GM19240 (cell line): ENCODE measurements around a stretch of chr2.

DNA sequence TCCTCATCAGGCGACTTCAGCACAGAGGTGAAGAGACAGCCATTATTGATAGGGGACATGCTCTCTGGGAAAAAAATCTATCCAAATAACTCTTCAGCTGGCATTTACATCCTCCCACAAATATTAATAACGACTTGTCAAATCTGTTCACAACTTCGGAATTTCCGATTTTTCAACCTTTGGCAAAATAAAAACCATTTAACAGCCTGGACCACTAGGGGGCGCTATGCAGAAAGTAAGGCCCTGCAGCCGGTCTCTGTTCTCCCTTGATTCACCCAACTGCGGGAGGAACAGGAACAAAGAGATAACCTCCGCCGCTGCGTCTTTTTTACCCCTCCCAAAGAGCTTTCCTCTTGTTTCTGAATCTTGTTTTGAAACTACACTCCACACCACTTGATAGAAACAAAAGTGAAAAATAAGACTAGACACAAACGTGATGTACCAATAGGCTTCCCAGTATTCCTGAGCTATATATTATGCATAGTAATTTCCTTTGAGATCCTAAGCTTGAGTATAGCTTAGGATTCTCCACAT is 231.1 kb downstream of the MYO3B start:
- RRBS, result no CpG with 5 or more reads among the region's 11 CpGs

GRCh38 chr2:170872851-170873712 is 56.0 kb upstream of the GORASP2 start:
- RRBS, result no CpG with 5 or more reads among the region's 17 CpGs

DNA sequence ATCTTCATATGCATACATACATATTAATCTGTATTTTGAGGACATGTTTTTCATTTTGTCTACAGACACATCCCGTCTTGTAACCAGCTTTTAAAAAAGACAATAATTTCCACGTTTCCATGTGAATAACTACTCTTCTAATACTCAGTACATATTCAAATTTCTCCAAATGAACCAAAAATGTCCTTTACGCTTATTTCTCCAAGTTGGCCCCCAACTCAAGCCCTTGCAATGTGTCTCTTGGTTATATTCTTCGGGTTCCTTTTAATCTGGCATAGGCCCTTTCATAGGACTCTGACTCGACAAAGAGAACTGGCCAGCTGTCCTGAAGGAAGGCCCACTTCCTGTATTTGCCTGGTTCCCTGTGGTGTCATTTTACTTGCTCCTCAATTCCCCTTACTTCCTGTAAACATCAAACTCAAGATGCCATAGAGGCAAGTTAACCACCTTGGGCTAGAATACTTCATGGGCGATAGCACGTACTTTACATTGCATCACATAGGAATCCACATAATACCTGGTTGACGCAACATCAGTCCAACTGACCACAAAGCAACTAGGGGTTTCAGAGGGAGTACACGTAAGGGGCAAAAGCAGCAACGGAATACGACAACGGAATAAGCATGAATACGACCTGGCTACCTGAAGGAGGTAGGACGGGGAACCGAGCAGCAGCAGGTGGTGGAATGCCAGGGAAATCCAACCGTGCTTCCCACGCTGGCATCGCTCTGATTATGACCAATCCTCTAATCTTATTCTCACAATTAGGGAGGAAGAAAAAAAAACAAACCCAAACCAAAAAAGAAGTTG is 938 bp upstream of the GORASP2 start:
- RRBS, result no CpG with 5 or more reads among the region's 18 CpGs

DNA sequence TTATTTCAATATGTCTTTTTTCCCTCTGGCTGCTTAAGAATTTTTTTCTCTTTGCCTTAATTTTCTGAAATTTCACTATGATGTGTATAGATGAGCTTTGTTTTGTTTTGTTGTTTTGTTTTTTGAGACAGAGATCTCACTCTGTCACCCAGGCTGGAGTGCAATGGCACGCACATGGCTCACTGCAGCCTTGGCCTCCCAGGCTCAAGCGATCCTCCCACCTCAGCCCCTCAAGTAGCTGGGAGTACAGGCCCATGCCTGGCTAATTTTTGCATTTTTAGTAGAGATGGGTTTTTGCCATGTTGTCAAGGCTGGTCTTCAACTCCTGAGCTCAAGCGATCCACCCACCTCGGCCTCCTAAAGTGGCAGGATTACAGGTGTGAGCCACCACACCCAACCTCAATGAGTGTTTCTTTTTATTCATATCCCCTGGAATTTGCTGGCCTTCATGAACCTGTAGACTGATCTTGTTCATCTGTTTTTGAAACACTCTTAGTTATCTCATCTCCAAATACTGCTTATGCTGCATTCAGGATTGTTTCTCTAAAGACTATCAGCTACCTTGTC is 110.2 kb downstream of the GORASP2 start:
- RRBS, result no CpG with 5 or more reads among the region's 4 CpGs

GRCh38 chr2:171155765-171156325 is 4.8 kb downstream of the TLK1 start:
- RRBS, result no CpG with 5 or more reads among the region's 3 CpGs

- RRBS, result no CpG with 5 or more reads among the region's 10 CpGs
These were observed 50.2 kb upstream of the TLK1 start for GRCh38 chr2:171210749-171211387.

DNA sequence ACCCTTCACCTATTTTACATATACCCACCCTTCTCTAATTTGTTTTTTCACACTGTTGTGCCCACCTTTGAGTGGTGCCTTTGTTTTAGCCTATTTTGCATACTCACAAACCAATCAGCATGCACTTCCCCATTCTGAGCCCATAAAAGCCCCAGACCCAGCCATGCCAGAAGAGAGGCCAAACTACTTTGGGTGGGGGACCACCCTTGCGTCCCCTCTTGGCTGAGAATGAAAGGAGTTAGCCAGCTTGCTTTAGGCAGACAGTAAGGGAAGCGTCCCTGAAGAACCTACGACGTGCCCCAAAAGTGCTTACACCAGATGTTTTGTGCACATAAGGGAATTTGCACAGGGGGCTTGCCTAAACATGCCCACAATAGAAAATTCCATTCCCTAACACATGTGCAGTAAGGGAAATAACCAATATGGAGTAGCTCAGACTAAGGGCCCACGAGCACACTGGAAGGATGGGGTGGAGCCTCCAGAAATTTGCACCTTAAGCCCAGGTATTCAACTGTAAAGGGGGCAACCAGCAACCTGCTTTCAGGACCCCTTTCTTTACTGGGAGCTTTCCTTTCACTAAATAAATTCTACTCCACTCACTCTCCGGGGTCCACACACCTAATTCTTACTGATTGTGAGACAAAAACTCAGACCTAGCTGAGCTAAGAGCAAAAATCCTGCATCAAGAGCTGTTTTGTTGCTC is 2.8 kb downstream of the METTL8 start:
- RRBS, result no CpG with 5 or more reads among the region's 6 CpGs

GRCh38 chr2:171524006-171524454 is 1.8 kb downstream of the CYBRD1 start:
- RRBS, result no CpG with 5 or more reads among the region's 7 CpGs

DNA sequence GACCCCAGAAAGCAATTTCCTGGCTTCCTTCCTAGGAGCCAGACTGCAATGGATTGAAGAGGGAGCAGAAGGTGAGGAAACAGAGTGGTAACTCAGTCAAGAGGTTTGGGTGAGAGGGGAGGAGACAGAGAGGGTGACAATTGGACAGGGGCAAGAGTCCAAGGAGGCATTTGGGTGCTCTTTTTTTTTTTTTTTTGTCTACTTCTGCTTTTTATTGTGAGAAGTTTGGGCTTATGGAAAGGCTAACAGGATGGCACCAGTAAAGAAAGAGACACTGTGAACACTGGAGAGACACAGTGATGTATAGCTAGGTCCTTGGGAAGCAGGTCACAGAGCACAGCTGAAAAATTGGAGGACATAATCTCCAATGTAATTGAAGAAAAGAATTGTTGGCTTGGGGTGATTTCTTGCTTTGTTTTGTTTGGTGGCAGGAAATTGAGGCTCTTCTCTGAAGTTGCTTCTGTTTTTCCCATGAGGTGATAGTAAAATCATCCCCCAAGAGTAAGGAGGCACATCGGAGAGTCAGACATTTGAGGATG is 25.1 kb downstream of the CYBRD1 start:
- RRBS, result no CpG with 5 or more reads among the region's 1 CpG

GRCh38 chr2:172093043-172093746 is 7.9 kb downstream of the DLX1 start:
- RRBS, result 13% methylated on average over 8 of the region's 22 CpGs

DNA sequence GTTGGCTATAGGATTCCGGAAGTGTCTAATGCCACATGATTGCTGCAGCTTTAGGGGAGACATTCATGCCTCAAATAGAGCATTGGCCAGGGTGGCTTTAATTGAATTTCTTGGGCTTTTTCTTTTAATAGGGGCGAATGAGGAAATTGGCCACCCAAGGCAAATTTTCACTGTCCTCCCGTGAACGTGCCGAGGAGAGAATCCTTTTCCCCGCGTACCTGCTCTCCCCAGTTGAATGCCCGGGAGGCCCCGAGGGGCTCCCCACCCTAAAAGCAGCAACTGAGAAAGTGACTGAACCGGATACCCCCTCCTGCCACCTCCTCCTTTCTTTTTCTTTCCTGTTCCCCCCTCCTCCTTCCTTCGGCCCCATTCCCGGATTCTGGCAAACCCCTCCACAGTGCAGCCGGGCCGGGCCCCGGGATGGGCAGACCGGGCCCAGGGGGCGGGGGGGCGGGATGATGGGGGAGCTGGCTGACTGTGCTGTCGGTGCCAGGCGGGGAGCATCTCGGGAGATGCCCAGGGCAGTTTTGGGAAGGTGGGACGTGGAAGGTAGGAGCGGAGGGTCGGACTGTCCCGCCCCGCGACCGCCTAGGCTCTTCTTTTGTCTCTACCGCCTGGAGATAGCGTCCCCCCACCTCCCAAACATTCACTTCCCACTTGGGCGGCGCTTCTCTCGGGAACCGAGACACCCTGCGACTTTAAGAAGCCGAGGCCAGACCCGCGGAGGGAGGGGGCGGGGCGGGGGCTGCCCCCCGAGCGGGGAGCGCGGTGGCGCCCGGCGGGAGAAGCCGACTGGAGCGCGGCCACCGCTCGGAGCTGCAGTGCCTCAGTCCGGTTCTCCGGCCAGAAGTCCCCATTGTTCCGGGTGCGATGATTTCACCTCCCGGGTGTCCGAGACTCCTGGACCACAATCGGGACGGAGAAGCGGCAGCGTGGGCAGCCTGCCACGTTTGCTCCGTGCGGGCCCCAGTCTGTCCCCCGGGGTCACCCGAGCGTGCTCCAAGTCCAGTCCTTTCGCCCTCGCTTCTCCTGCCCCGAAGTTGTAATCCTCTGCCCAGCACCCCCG is 8.2 kb downstream of the DLX2 start:
- RRBS, result 5% methylated on average over 24 of the region's 72 CpGs

GRCh38 chr2:172099000-172099712 is 3.5 kb downstream of the DLX2 start:
- RRBS, result 3% methylated on average over 23 of the region's 47 CpGs

- RRBS, result no CpG with 5 or more reads among the region's 6 CpGs
These were observed 62.2 kb upstream of the DLX2 start for GRCh38 chr2:172164970-172165216.

- RRBS, result 52% methylated on average over 2 of the region's 12 CpGs
These were observed 150.5 kb upstream of the DLX2 start for GRCh38 chr2:172253058-172253753.

DNA sequence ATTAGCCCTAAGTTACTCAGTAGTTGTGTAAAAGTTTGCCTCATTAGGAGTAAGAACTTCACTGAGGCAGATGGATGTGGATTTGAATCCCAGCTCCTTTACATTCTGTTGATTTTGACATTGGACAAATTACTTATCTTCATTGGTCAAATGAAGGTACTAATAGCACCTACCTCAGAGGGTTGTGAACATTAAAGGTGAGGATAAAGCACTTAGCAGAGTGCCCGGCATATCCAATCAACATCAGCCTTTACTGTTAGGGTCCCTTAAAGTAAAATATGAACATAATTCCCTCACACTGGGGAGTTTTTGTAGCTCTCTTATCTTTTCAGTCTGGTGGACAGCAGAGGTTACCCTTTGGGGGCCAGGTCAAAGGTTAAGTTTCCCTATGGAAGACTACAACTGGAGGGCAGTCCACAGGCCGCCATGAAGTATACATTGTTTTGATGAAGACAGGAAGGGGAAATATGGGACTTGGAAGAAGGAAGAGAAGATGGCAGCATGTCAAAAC is 11.1 kb downstream of the ITGA6 start:
- RRBS, result no CpG with 5 or more reads among the region's 2 CpGs

DNA sequence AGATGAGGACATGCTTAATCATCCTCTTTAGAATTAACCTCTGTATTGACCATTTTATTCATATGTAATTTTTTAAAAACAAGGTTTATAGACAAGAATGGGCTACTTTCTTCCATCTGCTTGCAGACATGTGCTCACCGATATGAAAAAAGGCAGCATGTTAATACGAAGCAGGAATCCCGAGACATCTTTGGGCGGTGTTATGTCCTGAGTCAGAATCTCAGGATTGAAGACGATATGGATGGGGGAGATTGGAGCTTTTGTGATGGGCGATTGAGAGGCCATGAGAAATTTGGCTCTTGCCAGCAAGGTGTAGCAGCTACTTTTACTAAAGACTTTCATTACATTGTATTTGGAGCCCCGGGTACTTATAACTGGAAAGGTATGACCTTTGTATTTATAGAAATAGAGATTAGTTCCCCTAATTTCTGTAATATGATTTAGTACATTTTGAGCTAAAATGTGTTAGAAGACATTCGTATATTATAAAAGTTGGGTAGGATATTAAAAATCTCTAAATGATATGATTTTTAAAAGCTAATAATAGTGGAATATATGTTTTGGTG is 41.7 kb downstream of the ITGA6 start:
- RRBS, result no CpG with 5 or more reads among the region's 8 CpGs

DNA sequence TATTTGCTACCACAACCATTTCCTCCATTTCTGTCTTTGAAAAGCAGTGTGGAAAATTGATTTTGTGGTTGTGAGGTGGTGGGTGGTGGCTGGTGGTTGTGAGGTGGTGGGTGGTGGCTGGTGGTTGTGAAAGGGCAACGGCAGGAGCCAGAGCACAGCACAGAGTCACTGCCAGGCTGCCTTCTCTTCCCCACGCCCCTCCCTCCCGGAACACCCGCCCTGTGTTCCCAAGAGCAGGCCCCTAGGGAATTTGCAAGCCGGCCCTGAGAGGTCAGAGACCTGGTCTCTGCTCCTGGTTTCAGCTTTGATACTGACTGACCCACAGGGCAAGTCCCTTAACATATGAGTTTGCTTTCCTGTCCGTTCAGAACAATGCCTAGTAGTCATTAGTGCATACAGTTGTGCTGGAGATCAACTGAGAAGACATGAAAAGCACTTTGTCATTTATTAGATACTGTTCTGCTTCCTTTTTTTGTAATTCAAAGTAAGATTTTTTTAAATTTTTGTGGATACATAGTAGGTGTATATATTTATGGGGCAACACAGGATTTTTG is 53.0 kb downstream of the ITGA6 start:
- RRBS, result 63% methylated on average over 3 of the region's 6 CpGs

- RRBS, result no CpG with 5 or more reads among the region's 20 CpGs
These were observed 51.7 kb upstream of the PDK1 start for GRCh38 chr2:172503758-172505104.

DNA sequence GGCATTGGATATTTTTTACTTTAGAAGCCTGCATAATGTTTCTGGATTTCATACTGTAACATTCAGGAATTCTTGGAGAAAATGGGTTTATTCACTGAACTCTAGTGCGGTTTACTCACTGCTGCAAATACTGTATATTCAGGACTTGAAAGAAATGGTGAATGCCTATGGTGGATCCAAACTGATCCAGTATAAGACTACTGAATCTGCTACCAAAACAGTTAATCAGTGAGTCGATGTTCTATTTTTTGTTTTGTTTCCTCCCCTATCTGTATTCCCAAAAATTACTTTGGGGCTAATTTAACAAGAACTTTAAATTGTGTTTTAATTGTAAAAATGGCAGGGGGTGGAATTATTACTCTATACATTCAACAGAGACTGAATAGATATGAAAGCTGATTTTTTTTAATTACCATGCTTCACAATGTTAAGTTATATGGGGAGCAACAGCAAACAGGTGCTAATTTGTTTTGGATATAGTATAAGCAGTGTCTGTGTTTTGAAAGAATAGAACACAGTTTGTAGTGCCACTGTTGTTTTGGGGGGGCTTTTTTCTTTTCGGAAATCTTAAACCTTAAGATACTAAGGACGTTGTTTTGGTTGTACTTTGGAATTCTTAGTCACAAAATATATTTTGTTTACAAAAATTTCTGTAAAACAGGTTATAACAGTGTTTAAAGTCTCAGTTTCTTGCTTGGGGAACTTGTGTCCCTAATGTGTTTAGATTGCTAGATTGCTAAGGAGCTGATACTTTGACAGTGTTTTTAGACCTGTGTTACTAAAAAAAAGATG is 50.5 kb upstream of the PDK1 start:
- RRBS, result no CpG with 5 or more reads among the region's 4 CpGs

GRCh38 chr2:173058823-173059043 is 16.9 kb upstream of the MAP3K20 start:
- RRBS, result no CpG with 5 or more reads among the region's 2 CpGs